GM19240 (cell line): ENCODE results near the gene RCAN2.

DNA sequence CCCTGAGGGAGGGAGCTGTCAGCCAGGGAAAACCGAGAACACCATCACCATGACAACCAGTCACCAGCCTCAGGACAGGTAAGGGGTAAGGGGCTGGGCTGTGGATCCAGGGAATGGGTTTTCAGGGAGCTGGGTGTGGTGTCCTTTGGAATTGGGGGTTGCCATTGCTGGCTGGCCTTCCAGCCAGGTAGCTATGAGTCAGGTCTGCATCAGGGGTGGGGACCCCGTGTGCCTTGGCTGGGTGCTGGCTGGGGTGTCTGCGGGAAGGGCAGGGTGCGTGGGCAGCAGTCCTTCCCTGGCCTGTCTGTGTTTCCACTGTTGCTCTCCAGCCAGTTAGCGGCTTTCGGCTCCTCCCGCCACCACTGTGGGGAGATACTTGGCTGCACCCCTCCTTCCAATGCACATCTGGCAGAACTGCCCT is 3.9 kb downstream of the SLC29A1 start:
- RRBS, result no CpG with 5 or more reads among the region's 7 CpGs

- RRBS, result no CpG with 5 or more reads among the region's 15 CpGs
Measured at GRCh38 chr6:44233545-44234384, 10.4 kb downstream of the SLC29A1 start.

DNA sequence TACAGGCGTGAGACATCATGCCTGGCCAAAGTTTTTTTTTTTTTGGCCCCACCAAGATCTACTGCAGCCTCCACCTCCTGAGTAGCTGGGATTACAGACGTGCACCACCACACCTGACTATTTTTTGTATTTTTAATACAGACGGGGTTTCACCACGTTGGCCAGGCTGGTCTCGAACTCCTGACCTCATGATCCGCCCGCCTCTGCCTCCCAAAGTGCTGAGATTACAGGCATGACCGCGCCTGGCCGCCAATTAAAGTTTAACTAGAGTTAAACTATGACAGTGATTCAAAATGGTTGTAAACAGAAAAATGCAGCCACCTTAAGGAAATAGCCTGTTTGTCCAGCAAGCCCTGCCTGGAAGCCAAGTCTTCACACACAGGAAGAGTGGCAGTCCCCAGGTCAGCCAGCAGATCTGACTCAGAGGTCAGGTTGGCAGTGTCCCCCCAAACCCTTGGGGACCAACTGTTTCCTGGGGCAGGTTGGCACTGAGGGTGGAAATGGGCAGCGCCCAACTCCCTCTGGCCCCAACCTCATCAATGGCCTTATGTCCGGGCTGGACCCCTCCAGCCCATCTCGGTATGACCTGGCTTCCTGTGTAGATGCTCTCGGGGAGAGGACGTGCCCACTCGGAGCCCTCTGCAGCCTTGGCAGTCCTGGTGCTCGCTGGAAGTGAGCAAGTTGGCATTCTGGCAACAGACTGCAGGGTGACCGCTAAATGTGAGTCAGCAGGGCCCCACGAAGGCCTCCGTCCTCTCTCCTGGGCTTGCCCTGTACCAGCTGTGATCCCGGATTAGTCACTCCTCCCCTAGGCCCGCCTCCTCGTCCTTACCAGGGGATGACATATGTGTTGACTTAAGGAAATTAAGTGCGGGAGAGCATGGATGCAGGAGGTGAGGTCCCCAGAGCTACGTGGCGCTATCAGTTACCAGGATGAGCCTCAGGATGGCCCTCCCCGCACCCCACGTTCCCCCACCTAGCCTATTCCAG is 9.7 kb upstream of the HSP90AB1 start:
- RRBS, result no CpG with 5 or more reads among the region's 28 CpGs

- RRBS, result no CpG with 5 or more reads among the region's 1 CpG
Measured at GRCh38 chr6:44253772-44254251, 3.5 kb downstream of the SLC35B2 start.

DNA sequence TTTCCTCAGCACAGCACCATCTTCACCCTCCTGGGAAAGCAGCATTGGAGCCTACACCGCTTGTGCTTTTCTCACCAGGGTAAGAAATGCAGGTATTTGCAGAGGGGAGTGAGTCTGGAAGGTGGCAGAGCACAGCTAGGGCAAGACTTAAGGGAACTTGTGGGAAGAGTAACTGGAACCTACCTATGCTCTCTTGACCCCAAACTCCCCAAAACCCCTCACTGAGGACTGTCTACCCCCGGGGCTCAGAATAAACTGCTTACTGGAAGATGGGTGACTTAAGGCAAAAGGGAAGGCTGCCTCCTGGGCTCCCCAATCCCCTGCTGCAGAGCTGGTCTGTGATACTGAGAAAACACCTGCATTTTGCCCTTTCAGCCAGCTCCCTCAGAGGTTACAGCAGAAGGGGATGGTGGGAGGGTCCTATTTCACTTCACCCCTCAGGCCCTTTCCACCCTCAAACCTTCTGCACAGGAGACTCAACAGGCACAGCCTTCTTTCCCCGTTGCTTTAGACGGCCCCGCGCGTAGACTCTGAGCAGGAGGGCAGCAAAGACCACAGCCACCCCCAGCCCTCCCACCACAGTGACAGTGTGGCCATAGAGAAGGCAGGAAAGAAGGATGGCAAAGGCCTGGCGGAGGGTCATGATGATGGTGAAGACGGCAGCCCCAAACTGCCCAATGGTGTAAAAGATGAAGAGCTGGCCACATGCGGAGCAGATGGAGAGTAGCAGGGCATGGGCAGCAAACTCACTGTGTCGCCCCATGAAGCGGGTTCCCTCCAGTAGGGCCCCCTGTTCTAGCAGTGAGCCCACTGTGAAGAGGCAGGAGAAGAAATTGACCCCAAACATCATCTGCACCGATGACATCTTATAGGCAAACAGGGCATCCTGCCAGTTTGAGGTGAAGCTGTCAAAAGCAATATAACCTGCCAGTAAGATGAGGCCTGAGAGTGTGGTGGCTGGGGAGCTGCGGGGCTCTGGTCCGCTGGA is 2.8 kb downstream of the SLC35B2 start:
- RRBS, result no CpG with 5 or more reads among the region's 15 CpGs

- RRBS, result 65% methylated on average over 5 of the region's 13 CpGs
Measured at GRCh38 chr6:44255240-44255852, 2.0 kb downstream of the SLC35B2 start.

DNA sequence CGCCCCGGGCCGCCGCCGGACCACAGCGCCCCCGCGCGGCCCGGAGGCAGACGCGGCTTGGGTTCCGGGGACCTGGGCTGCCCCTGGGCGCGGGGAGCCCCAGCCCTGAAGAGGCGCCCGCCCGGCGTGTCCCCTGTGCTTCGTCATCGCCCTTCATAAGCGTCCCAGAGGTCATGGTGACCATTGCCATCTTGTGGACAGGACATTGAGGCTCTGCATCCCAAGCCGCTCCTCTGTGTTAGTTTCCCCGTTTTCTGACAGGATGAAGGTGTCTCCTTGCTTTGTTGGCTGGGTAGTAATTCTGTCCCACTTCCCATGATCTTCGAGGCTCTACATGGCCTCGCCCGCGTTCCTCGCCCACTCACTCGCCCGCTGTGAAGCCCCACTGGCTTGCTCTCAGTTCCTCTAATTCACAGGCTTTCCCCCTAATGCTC is 277 bp upstream of the SLC35B2 start:
- RRBS, result 3% methylated on average over 6 of the region's 31 CpGs

GRCh38 chr6:44332378-44333090 is 9.9 kb upstream of the SPATS1 start:
- RRBS, result no CpG with 5 or more reads among the region's 9 CpGs

DNA sequence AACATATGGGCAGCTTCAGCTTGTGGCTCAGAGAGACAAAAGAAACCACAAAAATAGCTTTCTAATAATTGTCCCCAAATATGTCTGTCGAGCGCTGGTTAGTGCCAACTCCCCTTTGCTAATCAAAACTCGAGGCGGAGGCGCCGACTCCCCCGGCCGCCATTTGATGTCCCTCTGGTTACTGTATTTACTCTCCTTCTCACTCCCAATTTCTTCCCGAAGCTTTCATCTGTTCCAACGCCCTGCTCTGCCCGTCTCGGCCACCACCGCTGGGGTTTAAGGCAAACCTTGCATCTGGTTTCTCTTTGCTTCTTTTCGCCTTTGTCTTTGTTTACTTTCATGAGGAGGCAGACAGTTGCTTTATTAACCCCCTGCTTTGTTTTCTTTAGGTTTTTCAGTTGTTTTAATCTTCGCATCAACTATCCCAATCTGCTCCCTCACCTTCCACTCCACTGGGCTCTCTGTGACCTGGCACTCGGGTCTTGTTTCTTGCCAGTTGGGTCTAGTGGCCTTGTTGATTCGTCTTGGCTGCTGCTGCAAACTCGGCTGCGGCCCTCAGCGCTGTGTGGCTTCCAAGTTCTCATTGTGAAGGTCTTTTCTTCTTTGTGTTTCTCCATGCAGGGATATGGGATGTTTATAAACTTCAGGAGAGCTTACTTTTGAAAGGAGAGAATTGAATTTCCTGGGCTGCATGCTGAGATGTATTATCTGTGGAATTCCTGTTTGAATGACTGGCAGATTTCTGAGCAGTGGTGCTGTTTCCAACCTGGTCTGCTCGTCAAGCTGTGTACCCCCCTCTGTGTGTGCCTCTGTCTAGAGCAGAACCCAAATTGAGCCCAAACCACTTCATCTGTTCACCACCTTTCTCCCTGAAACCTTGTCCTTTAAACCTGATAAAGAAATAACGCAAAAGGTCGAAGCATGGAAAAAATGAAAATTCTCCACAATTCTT is 155.1 kb downstream of the CDC5L start:
- RRBS, result no CpG with 5 or more reads among the region's 23 CpGs

DNA sequence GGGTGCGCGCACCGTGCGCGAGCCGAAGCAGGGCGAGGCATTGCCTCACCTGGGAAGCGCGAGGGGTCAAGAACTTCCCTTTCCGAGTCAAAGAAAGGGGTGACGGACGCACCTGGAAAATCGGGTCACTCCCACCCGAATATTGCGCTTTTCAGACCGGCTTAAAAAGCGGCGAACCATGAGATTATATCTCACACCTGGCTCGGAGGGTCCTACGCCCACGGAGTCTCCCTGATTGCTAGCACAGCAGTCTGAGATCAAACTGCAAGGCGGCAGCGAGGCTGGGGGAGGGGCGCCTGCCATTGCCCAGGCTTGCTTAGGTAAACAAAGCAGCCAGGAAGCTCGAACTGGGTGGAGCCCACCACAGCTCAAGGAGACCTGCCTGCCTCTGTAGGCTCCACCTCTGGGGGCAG is 151.9 kb upstream of the RUNX2 start:
- RRBS, result no CpG with 5 or more reads among the region's 25 CpGs

DNA sequence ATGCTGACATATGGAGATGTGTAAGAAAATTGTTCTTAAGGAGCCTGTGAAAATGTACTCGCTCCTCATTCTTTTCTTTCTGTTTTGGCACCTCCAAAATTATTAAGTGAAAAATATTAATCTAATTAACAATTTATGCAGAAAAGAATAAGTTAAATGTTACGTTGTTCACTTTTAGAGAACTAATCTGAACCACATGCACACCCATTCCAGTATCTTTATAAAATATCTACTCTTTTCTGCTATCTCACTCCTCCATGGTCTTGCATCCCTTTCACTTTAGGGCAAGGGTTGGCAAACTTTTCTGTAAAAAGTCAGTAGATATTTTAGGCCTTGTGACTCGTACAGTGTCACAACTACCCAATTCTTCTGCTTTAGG is 39.6 kb upstream of the SUPT3H start:
- RRBS, result no CpG with 5 or more reads among the region's 3 CpGs

DNA sequence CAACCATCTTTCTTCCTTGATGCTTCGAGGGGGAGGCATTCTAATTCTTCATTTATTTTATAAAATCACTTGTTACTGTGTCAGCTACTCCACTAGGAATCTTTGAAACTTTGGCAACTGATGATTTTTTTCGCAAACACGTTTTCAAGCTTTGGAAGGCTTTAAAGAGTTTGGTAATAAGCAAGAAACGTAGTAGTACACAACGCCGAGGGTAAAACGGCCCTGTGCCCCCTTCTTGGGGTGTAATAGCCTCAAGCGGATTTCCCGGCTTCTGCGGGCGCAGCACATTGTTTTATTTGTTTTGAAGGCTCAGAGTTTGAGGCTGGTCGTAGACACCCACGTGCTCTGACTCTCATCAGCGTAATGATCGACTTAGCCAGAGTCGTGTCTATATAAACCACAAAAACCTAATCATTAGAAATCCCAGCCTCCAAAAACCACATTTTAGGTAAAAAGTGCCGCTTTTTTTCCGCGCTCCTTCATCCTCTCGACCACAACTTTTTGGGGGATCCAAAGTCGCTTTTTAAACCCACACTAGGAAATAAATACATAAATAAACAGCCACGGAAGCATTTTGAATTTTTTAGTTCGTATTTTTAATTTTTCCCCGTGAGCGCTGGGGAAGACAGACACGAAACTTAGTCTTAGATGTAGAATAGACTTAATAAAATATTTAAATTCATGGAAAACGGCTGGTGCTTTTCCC is 42.9 kb upstream of the SUPT3H start:
- RRBS, result no CpG with 5 or more reads among the region's 27 CpGs

GRCh38 chr6:45423693-45423976 is 45.9 kb upstream of the SUPT3H start:
- RRBS, result 2% methylated on average over 5 of the region's 29 CpGs

DNA sequence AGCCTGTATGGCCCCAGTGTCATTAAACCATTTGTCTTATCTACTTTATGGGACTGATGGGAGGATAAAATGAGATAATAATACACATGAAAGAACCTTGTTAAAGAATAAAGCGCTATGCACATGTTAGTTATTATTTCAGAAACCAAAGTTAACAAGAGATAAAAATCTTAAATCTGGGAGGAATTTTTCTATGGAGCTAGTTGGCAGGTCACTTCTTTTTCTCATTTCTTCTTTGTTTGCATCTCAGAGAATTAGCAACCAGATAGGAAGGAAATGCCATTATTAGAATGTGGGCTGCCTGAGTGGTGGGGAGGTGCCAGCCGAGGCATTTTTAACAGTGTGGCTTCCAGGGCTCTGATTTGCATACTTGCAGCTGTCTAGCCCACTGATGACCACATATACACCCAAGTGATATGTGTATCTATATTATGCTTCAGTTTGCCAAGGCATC is 206.8 kb downstream of the CLIC5 start:
- RRBS, result no CpG with 5 or more reads among the region's 2 CpGs

DNA sequence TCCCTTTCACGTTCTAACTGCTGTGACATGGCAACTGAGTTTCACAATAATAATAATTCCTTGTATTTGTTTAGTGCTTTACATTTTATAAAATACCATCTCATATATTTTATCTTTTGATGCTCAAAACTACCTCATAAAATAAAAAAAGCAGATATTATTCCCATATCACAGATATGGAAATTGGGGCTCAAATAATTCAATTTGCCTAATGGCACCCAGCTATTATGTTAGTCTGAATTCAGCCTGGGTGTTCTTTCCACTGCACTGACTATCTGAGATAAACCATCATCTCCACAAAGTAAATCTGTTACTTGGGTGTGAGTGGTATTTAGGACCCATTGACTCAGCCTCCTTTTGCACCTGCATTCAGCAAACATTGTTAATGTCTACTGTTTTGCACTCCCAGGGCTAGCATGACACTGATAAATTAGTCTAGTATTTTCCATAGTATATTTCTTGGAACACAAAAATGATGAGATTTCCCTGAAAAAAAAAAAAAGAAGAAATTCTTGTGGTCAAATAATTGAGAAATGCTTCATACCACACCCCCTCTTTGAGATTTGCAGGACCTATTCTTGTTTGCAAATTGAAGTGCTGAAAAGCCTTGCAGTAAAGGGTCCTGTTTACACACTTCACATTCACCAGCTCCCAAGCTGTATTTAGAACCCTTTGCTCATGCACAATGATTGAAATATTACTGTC is 36.1 kb upstream of the CLIC5 start:
- RRBS, result no CpG with 5 or more reads among the region's 1 CpG

DNA sequence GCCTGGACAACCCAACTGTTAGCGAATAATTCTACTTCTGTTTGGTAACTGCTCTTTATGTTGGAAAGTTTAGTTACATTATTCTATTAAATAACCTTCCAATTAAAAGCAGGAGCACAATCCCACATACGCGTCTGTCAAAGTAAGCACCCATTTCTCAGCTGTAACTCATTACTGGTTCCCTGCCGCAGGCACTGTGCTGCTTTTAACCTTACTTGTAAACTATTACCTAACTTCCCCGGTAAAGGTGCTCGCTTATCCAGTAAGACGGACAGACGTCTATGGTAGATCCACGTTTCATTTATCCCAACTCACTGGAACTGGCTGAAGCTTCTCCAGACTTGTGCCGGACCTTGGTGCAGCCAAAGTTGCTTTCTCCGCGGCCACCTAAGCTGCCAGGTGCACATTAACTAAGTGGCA is 504 bp upstream of the ENPP4 start:
- RRBS, result under 1% methylated on average over 6 of the region's 12 CpGs

DNA sequence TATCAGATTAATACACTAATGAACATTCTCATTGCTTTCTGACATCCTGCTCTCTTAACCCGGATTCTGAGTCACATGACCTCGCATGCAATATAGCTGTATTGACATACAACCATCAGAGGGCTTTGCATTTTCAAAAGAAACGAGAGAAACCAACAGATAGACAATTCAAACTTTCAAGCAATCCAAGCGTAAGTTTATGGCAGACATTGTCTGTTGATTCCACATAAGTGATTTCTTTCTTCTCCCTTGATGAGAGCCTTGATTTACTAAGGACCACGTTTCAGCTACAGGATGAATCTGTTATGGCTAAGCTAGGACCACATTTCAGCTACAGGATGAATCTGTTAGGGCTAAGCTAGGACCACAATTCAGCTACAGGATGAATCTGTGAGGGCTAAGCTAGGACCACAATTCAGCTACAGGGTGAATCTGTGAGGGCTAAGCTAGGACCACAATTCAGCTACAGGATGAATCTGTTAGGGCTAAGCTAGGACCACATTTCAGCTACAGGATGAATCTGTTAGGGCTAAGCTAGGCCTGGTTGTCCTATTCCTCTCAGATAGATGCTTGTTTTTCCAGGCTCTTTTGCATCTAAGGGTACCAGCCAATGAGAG is 63.5 kb downstream of the RCAN2 start:
- RRBS, result no CpG with 5 or more reads among the region's 5 CpGs

DNA sequence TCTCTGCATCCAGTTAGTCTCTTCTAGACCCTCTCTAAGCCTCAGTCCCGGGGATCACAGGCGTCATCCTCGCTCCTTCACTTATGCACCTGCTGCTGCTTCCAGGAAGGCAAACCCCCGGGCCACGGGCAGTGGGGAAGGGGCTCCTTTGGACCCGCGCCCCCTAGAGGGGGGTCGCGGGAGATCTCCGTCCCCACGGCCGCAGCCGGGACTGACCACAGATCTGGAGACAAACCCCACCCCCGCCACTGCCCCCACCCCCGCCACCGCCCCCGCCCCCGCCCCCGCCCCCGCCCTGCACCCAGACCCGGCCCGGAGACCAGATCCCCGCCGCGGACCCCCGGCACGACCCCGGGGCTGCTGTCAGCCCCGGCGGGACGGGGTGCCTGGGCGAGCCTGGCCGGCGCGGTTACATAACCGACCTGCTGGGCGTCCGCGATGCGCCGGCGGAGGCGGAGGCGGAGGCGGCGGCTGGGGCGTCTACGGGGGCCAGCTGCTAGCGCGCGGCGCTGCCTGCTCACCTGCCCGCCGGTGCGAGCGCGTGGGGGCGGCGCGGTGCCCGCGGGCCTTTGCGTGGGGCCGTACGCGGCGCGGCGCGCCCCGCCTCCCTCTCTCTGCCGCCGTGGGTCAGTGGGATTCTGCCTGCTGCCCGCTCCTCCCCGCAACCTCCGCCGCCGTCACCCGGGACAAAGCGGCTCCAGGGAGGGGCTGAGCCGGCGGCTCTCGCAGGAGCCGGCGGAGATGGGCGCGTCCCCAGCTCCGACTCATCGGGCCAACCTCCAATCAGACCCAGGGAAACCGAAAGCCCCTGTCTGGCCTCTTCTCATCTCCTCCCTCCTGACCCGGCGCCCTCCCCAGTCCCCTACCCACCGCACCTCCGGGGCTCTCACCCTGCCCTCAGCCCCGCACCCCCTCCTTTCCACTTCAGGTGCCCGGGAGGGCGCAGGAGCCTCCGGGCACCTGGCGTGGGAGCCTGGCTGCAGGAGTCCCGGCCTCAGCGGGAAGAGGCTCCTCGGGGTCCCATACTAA is at the start of gene RCAN2:
RCAN2 (minus strand) TSS at position 699 of the 1,029 bp plus-strand sequence.
- RRBS, result 4% methylated on average over 41 of the region's 102 CpGs

- RRBS, result no CpG with 5 or more reads among the region's 5 CpGs
Measured at GRCh38 chr6:46492184-46492478, 882 bp upstream of the RCAN2 start.

DNA sequence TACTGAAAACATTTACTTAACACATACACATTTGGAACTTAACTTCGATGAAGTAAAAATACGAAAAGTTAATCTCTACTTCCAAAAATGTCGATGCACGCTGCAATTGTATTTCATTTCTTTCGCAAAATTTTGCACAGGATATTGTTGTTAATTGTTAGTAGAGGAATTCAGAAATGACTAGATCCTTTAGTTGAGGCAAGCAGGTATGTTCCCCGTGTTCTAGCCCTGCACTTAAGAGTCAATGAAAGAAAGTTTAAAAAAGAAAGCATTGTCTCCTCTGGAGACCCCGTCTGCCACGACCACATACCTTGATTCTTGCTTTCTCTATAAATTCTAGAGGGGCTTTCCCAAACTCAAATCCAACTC is 538 bp downstream of the CYP39A1 start:
- RRBS, result no CpG with 5 or more reads among the region's 8 CpGs